Brain (tissue), 1 donor: ENCODE results near the gene MAB21L2.

GRCh38 chr4:147096759-147097162 is 151.1 kb upstream of the TTC29 start:
- RRBS: no CpG with 5 or more reads among the region's 2 CpGs

GRCh38 chr4:147362767-147363581 is 117.9 kb upstream of the EDNRA start:
- RRBS: no CpG with 5 or more reads among the region's 6 CpGs

- RRBS: no CpG with 5 or more reads among the region's 7 CpGs
These were observed 19.7 kb downstream of the TMEM184C start for GRCh38 chr4:147636745-147637524.

GRCh38 chr4:147753866-147754425 is 22.1 kb downstream of the ARHGAP10 start:
- RRBS: no CpG with 5 or more reads among the region's 5 CpGs

DNA sequence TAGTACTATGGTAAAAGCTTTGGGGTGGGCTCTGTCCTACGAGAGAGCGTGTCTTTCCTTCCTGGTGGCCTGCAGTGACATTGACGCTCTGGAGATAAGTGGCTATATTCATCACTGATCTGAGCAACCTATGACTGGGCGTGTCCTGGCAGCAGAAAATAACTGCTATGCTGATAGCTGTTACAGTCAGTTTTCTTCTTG is 44.9 kb downstream of the ARHGAP10 start:
- RRBS: no CpG with 5 or more reads among the region's 4 CpGs

GRCh38 chr4:147786293-147786703 is 54.4 kb downstream of the ARHGAP10 start:
- RRBS: no CpG with 5 or more reads among the region's 6 CpGs

DNA sequence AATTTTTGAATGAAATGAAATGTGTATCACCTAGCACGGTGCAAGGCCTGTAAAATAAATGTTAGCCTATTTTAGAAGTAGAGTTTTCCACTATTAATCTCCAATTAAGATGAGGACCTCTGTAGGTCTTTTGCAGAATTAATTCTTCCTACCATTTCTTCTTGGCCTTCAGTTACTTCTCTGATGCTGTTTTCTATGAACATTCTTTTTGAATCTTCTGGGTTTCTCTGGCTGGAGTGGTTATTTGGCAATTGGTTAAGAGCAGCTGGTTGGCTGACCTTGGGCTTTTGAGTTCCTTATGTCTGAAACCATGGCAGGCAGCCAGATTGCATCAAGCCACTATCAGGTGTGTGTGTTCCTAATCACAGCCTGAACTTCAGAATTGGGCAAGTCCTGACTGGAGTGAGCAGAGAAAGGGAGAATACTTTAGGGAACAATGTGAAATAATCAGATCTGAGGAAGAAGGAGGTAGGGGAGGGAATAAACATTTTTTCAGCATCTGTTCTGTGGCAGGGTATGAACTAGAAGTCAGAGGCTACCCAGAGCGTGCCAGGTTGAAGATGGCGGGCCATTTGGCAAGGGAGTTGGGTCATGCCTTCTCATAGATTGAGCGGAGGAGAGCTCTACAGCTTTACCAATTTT is 90.2 kb downstream of the ARHGAP10 start:
- RRBS: no CpG with 5 or more reads among the region's 4 CpGs

DNA sequence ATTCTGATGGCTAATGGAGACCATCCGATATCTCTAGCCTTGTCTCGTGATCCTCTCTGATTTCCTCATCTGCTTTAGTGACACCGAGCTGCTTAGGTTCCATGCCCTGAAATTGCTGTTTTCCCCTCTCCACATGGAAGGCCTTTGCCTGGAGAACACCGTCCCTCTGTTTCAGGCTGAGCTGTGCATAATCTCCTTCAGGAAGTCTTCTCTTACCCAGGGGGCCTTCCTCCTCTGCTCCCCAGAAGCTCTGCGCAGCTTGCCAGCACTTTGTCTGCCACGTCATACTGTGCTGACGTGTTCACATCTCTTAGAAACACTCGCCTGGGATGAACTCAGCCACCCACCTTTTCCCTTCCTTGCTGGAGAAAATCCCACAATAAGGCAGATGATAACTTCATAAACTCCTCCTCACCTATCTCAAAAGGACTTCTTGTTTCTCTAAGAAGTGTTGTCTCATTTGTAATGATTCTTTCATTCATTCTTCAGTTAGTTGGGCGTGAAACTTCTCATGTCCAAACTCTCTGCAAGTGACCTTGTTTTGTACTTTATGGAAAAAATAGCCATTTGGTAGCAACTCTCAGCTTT is 110.7 kb downstream of the ARHGAP10 start:
- RRBS: no CpG with 5 or more reads among the region's 9 CpGs

GRCh38 chr4:147874688-147875348 is 142.9 kb downstream of the ARHGAP10 start:
- RRBS: no CpG with 5 or more reads among the region's 5 CpGs

DNA sequence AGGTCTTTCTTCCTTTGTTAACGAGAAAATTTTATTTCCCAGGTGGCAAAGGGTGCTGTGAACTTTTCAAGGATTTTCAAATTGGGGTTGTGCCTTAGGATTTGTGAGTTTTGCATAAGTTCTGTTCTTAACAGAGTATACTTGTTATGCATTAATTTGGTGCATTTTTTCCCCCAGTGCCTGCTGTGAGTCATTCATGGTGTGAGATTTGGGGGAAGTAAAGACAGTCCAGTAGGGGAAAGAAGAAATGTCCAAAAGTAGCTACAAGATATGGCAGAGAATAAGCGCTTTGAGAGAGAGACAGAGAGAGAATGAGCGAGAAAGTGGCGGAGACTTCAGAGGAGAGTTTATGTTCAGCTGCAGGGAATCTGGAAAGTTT is 239.2 kb downstream of the ARHGAP10 start:
- RRBS: no CpG with 5 or more reads among the region's 4 CpGs

DNA sequence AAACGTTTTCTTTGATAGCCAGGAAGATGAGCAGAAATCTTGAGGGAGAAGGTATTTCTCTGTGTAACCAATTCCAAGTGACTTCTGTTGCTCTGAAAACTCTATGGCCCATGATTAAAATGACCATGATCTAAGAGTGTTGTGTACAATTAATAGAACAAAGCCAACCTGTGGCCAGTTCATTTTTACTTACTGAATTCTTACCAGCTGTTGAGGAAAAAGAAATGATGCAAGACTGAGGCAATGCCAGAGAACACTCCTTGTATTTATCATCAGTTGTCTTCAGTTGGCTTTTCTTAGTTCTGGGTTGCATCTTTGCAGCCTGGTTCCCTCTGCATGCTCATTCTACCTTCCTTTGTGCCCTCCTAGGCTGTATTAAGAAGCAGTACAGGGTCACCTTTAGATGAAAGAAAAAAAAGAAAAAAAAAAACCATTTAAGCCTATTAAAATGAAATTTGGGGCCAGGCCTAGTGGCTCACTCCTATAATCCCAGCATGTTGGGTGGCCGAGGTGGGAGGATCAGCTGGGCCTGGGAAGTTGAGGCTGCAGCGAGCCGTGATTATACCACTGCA is 298.7 kb downstream of the ARHGAP10 start:
- RRBS: no CpG with 5 or more reads among the region's 4 CpGs

DNA sequence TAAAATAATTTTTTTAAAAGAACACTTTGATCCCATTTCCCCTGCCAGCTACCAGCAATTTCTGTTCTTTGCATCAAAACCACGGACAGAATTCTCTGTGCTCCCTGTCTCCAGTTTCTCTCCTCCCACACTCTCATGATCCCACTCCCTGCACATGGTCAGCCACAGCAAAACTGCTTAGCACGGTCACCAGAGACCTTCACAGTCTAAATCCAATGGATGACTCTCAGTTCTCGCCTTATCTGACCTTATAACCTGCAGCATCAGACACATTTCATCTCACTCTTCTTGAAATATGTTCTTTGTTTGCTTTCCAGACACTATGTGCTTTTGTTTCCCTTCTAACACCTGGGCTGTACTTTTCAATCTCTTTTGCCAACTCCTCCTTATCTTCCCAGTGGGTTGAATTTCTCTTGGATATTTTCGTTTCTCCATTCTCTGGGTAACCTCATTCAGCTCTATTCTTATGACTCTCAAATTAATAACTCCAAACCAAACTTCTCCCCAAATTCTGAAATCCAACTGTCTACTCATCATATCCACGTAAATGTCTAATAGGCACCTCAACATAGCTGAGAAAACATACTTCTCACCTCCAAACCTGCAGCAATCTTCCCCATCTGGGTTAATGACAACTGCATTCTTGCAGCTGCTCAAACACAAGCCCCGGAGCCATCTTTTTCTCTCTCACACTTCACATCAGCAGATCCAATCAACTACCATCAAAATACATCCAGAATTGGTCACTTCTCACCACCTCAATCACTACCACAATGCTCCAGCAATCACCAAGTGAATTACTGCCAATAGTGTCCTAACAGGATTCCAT is 131.2 kb downstream of the NR3C2 start:
- RRBS: no CpG with 5 or more reads among the region's 6 CpGs

DNA sequence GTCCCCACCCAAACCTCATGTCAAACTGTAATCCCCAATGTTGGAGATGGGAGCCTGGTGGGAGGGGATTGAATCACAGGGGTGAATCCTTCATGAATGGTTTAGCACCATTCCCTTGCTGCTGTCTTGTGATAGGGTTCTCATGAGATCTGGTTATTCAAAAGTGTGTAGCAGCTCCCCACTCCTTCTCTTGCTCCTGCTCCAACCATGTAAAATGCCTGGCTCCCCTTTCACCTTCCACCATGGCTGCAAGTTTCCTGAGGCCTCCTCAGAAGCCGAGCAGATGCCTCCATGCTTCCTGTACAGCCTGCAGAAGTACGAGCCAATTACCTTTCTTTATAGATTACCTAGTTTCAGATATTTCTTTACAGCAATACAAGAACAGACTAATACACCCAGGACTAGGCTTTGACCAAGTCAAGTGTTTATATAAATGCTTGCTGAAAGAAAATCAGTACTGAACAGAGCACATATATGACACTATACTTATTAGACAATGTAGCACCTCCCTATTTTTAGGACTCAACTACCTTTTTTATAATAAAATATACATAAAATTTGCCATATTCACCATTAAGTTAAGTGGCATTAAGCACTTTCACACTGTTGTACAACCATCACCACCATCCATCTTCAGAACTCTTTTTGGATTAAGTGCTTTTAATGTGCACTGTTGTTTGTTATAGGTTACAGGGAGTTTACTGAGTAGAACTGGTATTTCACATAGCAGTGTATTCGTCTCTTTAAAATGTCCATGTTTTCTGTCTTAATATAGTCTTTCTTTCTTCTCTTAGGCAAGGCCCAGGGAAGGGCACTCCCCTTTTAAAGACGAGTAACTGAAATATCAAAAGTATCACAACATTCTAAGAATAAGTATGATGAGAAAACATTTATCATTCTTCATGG is 21.3 kb downstream of the NR3C2 start:
- RRBS: no CpG with 5 or more reads among the region's 4 CpGs

DNA sequence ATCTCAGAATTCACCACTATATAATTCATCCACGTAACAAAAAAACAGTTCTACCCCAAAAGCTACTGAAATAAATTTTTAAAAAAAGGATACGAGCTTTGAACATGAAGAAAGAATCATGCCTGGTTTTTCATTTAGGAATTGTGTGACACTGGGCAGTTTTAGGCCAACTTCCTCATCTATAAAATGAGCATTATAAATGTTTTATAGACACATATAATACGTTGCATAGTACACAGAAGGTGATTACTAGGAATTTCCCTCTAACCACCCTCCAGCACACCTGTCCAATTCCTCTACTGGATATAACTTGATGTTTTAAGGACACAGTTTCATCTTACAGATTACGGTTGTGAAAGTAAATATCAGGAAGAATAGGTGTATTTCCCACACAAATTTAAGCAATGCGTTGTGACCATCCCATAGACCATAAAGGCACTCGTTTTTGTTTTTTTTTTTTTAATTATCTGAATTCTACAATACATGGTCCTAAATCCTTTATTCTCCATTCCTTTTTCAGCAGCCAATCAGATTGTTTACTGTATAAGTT is 85.5 kb upstream of the IQCM start:
- RRBS: no CpG with 5 or more reads among the region's 6 CpGs

GRCh38 chr4:150337847-150338700 is 243.9 kb upstream of the MAB21L2 start:
- RRBS: no CpG with 5 or more reads among the region's 3 CpGs

- RRBS: no CpG with 5 or more reads among the region's 2 CpGs
These were observed 190.9 kb upstream of the MAB21L2 start for GRCh38 chr4:150391091-150391441.

- RRBS: no CpG with 5 or more reads among the region's 41 CpGs
These were observed at the start of gene MAB21L2 for GRCh38 chr4:150581320-150582720. Gene MAB21L2 (plus strand): TSS chr4:150582151.

DNA sequence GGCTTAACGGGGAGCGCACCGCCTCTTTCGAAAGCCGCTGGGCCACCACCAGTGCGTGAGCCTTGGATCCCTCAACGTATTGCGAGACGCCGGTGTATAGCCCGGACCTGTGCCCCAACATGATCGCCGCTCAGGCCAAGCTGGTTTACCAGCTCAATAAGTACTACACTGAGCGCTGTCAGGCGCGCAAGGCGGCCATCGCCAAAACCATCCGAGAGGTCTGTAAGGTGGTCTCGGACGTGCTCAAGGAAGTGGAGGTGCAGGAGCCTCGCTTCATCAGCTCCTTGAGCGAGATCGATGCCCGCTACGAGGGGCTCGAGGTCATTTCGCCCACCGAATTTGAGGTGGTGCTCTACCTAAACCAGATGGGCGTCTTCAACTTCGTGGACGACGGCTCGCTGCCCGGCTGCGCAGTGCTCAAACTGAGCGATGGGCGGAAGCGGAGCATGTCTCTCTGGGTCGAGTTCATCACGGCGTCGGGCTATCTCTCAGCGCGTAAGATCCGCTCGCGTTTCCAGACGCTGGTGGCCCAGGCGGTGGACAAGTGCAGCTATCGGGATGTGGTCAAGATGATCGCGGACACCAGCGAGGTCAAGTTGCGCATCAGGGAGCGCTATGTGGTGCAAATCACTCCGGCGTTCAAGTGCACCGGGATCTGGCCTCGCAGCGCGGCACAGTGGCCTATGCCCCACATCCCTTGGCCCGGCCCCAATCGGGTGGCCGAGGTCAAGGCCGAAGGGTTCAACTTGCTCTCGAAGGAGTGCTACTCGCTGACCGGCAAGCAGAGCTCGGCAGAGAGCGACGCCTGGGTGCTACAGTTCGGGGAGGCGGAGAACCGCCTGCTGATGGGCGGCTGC is 1.2 kb downstream of the MAB21L2 start:
- RRBS: 16% methylated on average over 11 of the region's 76 CpGs

- RRBS: no CpG with 5 or more reads among the region's 4 CpGs
These were observed 67.5 kb downstream of the MAB21L2 start for GRCh38 chr4:150649379-150649949.

- RRBS: no CpG with 5 or more reads among the region's 4 CpGs
These were observed 163.2 kb downstream of the LRBA start for GRCh38 chr4:150851860-150852308.